Daoy (cell line): ENCODE measurements around the genes CYBC1 and RAB40B.

- RAMPAGE, long total RNA, result no peak
These were observed at the start of gene CYBC1 for GRCh38 chr17:82450220-82451223. Gene CYBC1, minus strand, starts transcription at chr17:82450752.

DNA sequence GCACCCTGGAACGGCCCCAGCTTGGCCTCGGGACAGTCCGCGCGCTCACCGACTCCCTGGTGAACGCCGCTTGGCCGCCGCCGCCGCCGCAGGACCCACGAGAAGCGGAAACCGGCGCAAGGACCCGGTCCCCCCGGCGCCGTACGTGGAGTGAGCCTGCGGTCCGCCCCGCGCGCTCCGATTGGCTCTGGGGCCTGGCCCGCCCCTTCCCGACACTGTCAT is 262 bp upstream of the NARF start:
- RAMPAGE, long total RNA, result no peak

DNA sequence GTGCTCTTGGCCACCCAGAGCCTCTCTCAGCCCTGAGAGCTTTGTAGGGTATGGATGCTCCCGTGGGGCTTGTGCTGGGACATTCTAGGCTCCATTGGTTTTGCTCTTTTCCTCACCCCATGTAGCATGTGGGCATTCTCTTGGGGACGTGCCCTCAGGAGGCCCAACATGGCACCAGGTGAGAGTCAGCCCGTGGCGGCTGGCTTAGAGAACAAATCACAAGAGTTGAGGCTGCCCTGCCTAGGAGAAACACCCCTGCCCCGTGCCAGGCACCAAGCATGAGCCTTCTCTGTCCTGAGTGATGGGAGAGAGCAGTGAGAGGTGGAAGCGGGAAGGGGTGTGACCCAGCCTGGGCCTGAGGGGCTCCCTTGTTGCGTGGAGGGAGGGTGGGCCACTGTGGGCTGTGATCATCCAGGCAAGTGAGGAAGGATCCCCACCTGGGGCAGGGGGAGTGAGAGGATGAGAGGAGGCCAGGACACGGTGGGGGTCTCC is 27.2 kb downstream of the NARF start:
- RAMPAGE, long total RNA, result no peak

GRCh38 chr17:82489789-82490901 is 29.4 kb upstream of the FOXK2 start:
- RAMPAGE, long total RNA, result no peak

- RAMPAGE, long total RNA, result no peak
These were observed 13.0 kb upstream of the FOXK2 start for GRCh38 chr17:82506430-82507002.

DNA sequence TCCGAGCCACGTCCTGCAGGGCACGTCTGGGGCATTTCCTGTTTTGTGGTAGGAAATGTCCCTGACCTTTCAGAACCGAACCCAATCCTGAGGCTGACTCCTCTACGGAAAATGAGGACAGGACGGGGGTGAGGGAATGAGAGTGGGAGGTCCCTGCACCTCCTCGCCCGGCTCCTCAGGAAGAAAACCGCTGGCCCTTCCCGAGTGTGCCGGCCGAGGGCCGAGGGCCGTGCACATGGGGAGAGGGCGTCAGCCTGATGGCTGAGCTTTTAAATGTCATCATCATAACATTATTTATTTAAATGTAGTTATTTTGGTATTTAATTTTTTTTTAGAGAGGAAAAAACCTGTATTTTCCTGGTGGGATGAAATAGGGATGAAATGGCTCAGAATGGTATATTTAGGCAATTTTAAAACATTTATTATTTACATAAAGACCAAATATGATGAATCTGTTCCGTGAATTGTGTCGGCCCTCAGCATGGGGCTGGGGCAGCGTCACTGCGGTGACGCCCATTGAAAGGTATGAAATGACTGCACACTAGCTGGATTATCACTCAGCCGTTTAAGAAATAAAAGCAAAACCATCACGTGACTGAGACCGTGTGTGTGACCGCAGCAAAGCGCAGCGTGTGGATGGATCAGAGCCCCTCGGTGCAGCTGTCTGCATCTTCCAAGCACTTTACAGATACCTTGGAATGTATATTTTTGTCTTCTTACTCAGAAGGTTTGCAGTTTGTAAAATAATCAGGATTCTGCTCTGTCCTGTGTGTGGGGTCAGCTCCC is 45.5 kb downstream of the WDR45B start:
- RAMPAGE, long total RNA, result no peak

GRCh38 chr17:82613224-82614302 is 34.7 kb downstream of the WDR45B start:
- RAMPAGE, long total RNA, result no peak

- RAMPAGE, long total RNA, result no peak
These were observed 1.1 kb downstream of the RAB40B start for GRCh38 chr17:82697298-82697828.

GRCh38 chr17:82697829-82698788 is at the start of gene RAB40B:
Gene RAB40B, minus strand, starts transcription at chr17:82698698.
- RAMPAGE, long total RNA, result no peak

- RAMPAGE, long total RNA, result no peak
These were observed 4.4 kb upstream of the RAB40B start for GRCh38 chr17:82702942-82703179.

DNA sequence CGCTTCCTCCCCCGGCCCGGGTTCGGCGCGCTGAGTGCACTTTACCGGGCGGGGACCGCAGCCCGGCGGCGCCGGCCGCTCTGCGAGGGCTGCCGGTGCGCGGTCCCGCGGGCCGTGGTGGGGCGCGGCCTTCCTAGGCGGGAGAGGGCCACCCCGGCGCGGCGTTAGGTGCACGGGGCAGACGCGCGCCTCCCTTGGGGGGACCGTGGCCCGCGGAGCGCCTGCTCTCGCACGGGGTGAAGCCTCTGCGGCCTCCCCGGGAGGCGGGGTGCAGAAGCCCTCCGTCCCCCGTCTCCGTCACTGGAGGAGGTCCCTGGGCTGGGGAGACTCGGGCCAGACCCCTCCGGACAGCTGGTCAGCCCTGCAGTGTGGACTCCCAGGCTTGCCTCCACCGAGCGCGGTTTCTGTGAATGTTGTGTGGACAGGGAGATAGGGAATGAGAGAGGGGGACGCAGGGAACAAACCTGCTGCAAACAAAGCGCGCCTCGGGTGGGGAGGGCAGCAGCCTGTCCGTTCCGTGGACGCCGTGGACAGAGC is 604 bp downstream of the TBCD start:
- RAMPAGE, long total RNA, result no peak

DNA sequence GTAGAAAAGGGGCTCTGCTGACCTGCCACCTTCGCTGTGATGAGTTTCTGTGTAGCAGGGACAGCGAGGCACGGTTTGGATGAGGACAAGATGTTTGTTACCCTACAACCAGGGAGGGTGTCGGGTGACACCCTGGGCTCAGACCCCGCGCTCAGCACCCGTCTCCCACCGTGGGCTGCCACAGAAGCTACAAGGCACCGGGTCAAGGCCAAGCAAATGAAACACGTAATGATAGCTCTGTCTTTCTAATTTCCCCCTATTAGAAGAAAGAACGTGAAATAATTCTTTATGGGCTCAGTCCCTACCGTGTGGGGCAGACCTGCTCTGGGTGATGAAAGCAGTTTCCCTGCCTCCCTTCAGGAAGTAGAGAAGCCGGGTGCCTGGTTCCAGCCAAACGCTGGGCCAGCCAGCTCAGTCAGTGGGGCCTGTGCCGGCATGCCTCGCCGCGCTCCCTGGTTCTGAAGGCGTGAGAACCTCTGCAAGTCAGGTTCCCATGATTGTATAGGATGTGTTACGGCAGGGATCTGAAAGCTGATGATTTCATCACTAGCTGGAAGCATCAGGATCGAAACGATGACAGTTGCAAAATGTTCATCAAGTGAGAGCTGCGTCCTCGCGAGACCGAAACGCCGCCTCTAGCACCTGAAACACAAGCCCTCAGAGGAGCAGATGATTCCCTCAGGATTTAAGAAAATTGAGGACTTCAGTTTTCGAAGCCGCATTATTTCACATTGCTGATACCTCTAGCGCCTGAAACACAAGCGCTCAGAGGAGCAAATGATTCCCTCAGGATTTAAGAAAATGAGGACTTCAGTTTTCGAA is 3.8 kb downstream of the ZNF750 start:
- RAMPAGE, long total RNA, result no peak

DNA sequence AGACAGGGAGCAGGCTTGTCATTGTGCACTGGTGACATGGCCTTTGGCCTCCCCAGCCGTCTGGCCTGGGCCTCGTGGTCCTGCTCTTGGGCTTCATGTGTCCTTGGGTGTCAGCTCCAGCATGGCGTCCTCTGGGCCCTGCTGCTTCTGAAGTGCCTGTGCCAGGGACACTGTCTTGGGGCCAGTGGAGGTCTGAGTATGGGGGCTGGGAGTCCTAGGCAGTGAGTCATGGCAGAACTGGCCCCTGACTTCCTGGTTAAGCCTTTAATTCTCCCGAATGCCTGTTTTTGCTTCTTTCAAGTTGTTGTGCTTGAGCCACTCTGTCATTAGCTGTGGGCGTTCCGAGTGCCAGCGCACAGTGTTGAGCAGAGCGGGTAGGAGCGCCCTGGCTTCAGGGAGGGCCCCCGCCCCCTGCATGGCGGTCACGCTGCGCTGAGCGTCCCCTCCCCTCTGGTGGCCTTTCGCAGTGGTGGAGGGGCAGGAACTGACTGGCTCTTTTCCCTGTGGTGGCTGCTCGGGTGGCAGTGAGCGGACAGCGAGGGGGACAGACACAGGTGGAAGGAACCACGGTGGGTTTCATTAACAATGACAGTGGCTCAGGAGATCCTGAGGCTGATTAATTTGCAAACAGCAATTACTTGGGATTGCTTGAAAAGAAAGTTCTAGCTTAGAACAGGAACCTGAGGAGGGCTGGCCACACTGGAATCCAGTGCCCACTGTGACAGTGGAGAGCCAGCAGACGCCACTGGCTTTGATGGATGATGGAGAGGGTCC is 20.2 kb upstream of the ZNF750 start:
- RAMPAGE, long total RNA, result no peak

- RAMPAGE, long total RNA, result no peak
These were observed 31.4 kb upstream of the ZNF750 start for GRCh38 chr17:82870889-82871886.

- RAMPAGE, long total RNA, result no peak
These were observed 46.0 kb upstream of the ZNF750 start for GRCh38 chr17:82885712-82886280.

- RAMPAGE, long total RNA, result no peak
These were observed 38.8 kb downstream of the B3GNTL1 start for GRCh38 chr17:83012778-83013099.

DNA sequence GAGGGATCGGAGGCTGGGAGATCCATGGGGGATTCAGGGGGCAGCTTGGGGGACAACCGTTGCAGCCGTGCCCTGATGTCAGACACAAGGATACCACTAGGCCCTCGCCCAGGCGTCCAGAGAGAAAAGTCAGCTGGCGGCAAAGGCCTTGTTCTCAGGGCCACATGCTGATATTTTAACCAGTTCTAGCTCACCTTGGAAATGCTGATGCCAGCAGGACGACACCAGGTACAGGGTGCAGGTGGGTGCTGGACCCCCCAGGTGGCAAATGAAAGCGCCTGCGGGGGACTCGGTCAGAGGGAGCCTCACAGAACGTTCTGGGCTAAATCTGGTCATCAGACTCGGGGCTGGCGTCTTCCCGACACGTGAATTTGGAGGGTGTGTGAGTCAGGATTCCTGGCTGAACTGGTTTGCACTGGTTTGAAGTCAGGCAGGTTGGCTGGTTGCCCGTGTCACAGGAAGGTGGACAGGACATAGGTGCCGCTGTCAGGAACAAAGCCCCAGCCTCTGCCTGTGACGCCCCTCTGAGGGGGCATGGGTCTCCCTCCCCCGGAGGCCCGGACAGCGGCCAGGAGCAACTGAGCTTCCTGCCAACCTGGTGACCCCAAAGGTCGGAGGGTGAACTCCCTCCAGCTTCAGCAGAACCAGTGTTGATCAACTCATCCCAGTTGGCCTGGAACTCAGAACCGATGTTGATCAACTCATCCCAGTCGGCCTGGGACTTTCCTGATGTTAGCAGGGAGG is 13.1 kb upstream of the B3GNTL1 start:
- RAMPAGE, long total RNA, result no peak

- RAMPAGE, long total RNA, result no peak
These were observed 21.7 kb downstream of the METRNL start for GRCh38 chr17:83100945-83101592.

- RAMPAGE, long total RNA, result no peak
These were observed 25.2 kb downstream of the METRNL start for GRCh38 chr17:83104441-83105163.

GRCh38 chr17:83107737-83108537 is 28.5 kb downstream of the METRNL start:
- RAMPAGE, long total RNA, result no peak